Ascending aorta (tissue), 1 donor: ENCODE data around the gene TEX52.

DNA sequence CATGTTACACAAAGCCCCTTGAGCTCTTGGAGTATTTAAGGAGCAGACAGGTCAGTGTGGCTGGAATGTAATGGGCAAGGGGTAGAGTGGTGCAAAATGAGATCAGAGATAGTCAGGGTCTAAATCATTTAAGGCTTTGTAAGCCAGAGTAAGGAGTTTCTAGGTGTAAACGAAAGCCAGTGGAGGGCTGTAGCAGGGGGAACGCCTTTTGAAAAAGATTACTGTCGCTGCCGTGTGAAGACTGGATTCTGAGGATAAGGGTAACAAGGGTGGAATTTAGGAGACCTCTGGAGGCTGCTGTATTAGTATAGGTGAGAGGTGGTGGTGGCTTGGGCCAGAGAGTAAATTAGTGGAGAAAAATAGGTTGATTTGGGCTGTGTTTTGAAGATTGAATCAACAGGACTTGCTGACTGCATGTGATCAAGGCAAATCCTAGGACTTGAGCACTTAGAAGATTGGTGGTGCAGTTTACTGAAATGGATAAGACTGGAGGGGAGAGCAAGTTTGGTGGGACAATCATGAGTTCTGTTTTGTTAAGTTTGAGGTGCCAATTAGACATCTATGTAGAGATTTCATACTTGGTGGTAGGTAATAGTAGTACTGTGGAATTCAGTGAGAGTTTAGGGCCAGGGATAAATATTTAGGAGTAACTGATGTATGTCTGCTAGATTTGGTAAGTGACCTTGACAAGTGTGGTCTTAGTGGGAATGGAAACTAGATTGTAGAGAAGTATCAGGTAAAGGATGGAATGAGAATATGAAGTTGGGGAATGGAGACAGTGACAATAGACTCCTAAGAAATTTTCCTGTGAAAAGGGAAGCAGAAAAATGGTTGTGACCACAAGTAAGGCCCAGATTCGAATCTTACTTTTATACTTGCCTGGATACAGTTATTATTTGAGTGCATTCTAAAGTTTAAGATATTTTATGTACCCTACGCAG lies 31.2 kb downstream of the ADIPOR2 start:
- PRO-cap, result no peak

- PRO-cap, result no peak
Observed at GRCh38 chr12:1812538-1813362, 7.6 kb upstream of the LRTM2 start.

DNA sequence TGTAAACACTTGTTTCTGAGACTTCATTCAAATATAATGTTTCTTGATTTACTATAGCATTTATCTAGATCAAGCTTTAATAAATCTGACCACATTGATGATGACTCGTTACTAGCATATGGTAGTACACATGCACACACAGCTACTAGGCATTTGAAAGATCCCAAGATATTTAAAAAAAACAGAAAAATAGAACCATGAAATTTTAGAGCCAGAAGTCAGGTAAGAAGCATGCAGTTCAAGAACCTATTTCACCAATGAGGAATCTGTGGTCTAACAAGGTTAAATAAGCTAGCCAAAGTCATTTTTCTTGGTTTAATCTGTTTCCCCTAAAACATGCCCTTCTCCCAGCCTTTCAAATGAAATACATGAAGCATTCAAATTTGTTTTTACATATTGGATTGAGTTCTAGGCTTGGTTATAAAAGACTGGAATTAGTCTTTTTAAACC lies 31.9 kb downstream of the DCP1B start:
- PRO-cap, result no peak

GRCh38 chr12:2055102-2055488 lies 2.3 kb downstream of the CACNA1C start:
- PRO-cap, result bidirectional peak, plus-strand start at chr12:2055615, minus-strand start at chr12:2055342

DNA sequence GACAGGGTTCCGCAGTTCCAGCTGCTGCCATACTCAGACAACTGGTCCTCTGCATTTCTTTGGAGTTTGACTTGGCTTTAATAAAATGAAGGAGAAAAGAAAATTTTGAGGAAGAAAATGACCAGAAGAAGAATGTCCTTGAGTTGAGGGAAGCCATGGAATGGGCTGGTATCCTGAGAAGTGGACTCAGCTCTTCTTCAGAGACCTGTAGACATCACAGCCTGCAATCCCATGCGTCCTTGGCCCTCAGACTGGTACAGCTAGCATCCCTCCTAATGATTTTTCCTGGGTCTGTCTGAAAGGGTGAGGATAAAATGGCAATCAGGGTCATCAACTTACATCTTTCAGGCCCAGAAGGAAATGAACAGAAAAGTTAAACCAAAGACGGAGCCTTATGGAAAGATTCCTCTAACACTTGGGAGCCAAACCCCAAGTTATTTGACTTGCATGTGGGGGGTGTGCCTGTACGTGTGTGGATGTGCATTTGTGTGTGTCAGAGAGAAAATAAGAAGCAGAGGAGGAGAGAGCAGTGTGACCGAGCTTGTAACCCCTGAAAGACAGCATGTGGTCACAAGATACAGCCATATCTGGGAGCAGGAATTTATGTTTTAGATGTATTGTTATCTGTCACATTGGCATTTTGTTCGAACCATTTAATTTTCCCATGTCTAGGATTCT lies 16.3 kb downstream of the CACNA1C start:
- PRO-cap, result no peak

- PRO-cap, result no peak
Observed at GRCh38 chr12:2168693-2169403, 116.1 kb downstream of the CACNA1C start.

DNA sequence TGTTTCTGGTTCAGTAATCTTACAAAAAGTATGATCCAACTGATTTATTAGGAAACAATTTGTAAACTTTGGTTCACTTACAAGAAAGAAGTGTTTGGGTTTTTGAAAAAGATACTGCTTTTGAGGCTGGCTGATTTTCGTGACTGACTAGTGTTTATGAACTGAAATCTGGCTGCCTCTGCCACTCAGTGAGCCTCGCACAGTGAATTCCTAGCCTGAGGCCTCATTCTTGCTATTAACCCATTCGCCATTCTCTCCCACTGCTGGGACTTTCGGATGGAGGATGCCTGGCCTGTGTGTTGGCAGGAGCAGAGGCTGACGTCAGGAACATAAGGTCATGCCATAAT lies 249.2 kb downstream of the CACNA1C start:
- PRO-cap, result no peak

- PRO-cap, result no peak
Observed at GRCh38 chr12:2627709-2628318, 167.0 kb upstream of the FKBP4 start.

- PRO-cap, result no peak
Observed at GRCh38 chr12:2823561-2824455, 11.0 kb downstream of the NRIP2 start.

GRCh38 chr12:2842794-2843439 lies 8.1 kb upstream of the NRIP2 start:
- PRO-cap, result unidirectional peak, minus-strand start at chr12:2843084

- PRO-cap, result no peak
Observed at GRCh38 chr12:2856163-2857388, at the start of gene TEX52. TEX52 (minus strand) TSS chr12:2857039.

DNA sequence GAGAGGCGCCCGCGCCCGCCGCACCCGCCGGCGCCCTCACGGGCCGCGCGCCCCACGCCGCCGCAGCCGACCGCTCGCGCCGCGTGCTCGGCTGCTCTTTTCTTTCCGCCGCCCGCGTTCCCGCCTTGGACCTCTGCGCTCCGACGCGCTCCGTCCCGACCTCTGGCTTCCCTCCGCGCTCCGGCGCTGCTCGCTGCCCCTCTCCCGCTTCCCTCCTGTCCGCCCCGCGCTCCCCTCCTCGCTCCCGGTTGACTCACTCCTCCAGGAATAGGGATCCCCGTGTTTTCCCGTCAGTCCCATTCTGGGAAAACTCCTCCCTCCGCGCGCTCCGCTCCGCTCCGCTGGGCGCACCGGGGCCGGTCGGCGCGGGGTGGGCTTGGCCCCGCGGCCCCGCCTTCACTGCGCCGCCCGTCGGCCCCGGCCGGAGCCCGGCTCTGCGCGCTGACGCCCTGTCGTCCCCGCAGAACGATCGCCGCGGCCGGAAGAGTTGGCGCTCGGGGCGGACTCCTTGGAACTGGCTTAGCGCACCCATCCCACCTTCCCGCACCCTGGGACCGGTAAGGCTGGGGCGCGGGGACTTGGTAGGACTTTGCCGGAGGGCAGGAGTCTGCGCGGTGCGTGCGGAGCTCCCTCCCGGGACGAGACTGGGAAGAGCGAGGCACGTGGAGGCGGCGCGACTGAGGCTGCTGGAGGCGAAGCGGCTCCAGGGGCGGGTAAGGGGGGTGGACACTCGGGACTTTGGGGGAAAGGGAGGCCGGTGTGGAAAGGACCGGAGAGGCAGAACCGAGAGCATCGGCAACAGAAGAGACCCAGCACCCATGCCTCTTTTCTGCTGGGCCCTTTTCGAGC lies 511 bp downstream of the TEAD4 start:
- PRO-cap, result bidirectional peak, plus-strand start at position 463 of the sequence, minus-strand start at position 240 of the sequence; unidirectional peak, minus-strand start at position 646 of the sequence

DNA sequence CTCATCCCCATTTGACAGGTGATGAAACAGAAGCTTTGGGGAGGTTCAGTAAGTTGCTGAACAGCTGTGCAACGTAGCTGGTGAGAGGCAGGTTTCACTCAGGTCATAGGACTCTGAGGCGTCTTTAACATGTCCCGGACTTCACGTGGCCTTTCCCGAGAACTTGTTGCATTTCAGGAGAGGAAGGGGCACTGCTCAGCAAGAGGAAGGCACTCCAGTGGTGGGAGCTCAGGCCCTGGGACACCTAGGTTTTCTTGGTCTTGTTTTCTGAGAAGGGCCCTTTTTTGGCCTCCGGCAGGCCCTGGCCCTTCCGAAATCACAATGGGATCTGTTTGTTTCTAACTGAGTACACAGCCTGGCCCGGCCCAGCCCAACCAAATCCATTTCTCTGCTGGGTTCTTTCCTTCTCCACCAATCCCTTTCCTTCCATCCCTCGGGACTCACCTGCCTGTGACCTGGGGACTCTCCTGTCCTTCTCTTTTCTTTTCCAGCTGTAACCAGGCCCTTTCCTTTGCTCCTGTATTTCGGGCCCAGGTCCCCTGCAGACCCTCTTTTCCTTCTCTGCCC lies 18.5 kb downstream of the TEAD4 start:
- PRO-cap, result no peak

- PRO-cap, result no peak
Observed at GRCh38 chr12:2992682-2993113, 33.5 kb downstream of the TEAD4 start.

DNA sequence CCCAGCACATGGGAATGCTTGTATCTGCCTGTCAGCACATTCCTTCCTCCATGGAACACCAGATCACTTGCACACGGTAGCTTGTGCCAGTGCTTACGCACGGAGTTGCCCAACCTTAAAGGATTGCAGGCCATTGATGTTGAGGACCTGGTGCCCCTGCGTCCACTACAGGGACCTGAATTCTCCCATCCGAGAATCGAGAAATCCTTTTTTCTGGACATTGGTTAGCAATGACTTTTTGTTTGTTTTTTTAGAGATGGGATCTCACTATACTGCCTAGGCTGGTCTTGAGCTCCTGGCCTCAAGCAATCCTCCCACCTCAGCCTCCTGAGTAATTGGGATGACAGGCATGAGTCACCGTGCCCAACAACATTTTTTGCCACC lies 30.6 kb upstream of the TSPAN9 start:
- PRO-cap, result no peak

DNA sequence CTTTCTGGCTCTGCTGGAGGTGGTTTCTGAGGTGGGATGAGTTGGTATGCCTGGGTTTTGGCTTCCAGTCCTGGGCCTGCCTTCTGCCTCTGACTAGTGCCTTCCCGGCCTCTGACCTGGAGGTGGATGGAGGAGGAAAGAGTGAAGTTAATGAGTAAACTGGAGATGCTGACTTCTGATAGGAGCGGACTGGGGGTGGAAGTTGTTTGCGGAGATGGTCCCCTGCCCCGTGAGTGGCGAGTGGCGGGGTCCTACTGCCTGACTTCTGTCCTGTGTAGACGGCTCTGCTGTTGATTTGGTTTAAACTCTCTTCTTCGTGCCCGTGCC lies 8.5 kb downstream of the TSPAN9 start:
- PRO-cap, result no peak

- PRO-cap, result no peak
Observed at GRCh38 chr12:3211783-3212032, 134.5 kb downstream of the TSPAN9 start.

DNA sequence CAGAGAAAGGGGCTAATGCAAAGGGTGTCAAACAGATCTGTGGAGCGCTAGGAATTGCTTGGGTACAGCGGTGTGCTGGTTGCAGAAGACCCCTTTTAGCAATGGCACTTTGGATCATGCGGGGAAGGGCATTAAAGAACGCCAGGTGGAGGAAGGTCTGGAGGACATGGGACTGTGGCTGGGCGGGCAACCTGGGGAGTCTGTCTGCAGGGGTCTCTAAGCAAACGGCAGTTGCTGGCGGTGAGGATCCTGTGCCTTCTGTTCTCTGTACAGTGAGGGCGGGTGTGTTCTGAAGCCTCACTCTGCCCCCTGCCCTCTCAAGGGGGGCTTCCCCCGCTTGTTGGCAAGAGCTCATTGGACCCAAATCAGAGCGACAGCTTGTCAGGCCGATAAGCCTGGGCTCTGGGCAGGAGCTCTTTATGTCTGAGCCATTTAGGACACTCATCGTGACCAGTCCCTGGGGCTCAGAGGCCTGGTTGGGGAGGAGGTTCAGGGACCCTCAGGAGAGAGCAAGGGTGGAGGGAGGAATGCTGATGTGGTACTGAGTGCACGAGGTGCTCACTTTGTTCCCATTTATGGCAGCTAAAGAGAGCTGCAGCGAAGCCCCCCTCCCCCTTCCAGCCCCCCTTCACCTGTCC lies 136.0 kb downstream of the TSPAN9 start:
- PRO-cap, result no peak

GRCh38 chr12:3214345-3215383 lies 137.5 kb downstream of the TSPAN9 start:
- PRO-cap, result no peak

DNA sequence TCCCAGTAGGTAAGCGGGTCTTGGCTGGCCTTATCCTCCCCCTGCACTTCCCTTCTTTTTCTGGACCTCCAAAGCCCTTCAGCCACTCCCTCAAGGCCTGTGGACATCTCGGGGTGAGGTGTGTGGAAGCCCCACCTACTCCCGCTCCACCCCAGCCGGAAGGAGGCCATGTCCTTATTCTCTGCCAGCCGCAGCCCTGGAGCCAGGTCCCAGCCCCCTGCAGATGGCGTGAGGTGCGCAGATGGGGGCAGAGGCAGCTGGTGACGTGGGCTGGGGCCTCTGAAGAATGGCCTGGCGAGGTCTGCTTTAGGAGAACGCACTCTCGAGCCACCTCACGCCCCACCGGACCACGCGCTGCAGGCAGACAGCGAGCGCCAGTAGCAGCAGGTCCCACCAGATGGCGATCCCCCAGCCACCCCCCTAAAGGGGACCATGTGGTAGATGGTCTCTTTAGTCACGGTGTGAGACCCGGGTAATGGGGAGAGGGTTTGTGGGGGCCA lies 167.1 kb downstream of the TSPAN9 start:
- PRO-cap, result no peak